Measurements from ENCODE around the genes OR8B4, STT3A, CHEK1 and VSIG10L2.

DNA sequence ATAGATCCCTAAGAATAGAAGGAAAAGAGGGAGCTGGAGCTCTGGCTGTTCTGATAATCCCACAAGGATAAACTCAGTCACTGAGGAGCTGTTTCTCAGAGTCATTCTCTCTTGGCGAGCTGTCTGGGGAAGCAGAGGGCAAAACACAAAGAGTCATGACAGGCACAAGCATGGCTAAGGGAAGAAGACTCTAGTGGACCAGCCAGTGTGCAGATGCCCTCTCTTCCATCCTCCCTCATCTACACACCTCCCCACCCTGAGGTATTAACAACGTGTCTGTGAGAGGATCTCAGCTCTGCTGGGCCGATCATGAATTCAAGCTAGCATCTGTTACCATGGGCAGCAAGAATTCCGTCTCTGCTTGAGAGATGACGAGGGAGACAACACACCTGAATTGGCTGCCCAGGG, at the start of gene OR8B4:
OR8B4 (minus strand) TSS at position 105 of the 408 bp plus-strand sequence.
- PRO-cap, 2 experiments = no peak in any of the 2 experiments
- RAMPAGE, long total RNA, 5 experiments = no peak in any of the 5 experiments

- PRO-cap, 2 experiments = no peak in any of the 2 experiments
- RAMPAGE, long total RNA, 5 experiments = no peak in any of the 5 experiments
Observed at GRCh38 chr11:124470395-124471393, 25.2 kb upstream of the OR8B8 start.

GRCh38 chr11:124747517-124748197, 4.4 kb downstream of the VSIG2 start:
- PRO-cap, 2 experiments = peak in 1 of 2 experiments; most common plus-strand start chr11:124748041 (in 1); most common minus-strand start chr11:124747951 (in 1)
- RAMPAGE, long total RNA, 5 experiments = no peak in any of the 5 experiments

DNA sequence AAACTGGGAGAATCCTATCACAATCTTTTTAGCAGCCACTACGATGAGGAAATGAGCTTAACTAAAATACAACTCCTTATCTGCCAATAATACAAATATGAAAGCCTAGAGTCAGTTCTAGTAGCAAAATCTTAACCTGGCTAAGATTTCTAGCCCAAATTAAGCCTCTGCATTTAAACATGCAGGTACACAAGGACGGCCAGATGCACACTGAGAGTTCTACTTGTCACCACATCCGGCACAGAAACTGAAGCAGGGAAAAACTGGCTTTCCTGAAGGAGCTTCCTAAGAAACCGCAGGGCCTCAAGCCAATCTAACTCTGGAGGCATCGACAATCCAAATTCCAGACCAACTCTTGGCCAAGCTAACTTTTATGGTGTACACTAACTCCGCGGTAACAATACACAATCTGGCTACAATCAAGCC, 1.3 kb downstream of the MSANTD2 start:
- PRO-cap, 2 experiments = no peak in any of the 2 experiments
- RAMPAGE, long total RNA, 5 experiments = no peak in any of the 5 experiments

GRCh38 chr11:124839312-124840240, 25.7 kb upstream of the ROBO3 start:
- PRO-cap, 2 experiments = no peak in any of the 2 experiments
- RAMPAGE, long total RNA, 5 experiments = no peak in any of the 5 experiments

- PRO-cap, 2 experiments = peak in 1 of 2 experiments; most common plus-strand start chr11:124893316 (in 1); most common minus-strand start chr11:124893153 (in 1)
- RAMPAGE, long total RNA, 5 experiments = no peak in any of the 5 experiments
Observed at GRCh38 chr11:124892984-124893727, 4.5 kb downstream of the ROBO4 start.

DNA sequence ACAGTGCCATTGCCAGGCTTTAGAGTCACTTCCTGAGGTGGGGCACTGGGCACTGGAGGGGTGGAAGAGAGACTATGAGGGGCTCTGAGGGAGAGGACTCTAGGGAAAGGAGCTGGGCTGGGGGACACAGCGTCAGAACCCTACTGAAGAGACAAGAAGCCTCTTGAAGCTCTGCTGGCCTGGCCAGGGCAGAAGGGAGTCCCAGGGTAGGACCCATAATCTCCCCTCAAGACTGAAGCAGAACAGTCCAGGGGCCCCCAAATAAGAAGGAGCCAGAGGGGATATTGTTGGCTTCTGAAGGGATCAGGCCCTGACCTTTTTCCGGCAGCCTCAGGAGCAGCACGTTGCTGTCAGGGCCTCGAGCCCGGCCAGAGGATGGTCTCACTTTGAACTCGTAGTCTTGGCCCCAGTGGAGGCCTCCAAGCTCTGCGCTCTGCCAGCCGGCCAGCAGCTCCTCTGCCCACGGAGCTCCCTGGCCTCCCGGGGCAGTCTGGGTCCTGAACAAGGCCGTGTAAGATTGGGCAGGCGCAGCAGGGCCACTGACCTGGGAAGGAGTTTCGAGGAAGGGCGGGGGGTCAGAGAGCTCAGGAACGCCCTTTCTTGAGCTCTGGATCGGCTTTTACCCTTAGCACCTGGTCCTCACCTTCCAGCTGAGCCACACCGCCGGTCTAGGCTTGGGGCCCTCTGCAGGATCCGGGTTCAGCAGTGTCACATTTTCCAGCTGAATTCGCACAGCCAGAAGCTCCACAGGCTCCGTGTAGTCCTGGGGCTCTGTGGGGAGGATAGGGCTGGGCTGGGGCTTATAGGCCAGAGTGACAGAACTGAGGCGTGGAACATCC, 2.3 kb downstream of the ROBO4 start:
- PRO-cap, 2 experiments = no peak in any of the 2 experiments
- RAMPAGE, long total RNA, 5 experiments = no peak in any of the 5 experiments

DNA sequence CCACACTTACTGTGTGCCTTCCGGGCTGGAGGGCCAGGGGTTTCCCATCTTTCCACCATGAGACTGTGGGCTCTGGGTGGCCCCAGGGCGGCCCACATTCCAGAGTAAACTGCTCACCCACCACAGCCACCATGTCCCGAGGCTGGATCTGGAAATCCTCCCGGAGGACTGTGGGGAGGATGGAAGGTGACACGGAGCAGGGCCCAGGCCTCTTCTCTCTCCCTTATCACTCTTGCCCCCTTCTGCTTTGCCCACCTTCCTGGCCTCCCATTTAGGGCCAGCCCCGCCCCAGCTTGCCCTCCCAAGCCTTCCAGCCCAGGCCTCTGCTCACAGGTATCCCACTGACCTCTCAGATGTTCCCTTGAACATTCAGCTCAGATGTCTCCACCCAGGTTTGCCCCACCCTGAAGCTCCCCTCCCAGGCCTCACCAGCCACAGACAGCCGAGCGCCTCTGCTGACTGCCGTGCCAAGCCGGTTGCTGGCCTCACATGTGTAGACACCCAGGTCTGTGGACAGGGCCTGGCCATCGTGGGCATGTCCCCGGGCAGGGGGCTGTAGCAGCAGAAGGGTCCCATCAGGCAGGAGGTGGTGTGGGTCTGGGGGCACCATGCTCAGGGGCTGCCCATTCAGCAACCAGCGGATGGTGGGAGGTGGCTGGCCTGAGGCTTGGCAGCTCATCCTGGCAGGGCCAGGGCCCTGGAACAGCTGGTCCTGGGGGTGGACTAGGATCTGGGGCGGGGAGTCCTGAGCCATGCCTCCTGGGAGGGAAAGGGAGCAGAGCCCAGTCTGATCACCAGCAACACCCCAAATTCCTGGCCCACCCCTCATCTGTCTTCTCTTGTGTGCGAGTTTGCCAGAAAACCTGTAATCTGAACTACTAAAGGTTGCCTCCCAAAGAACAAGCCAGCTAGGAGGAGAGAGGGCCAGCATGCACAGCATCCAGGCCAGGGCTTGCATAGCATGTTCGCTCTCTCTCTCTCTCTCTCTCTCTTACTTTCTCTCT, 860 bp downstream of the ROBO4 start:
- PRO-cap, 2 experiments = peak in 1 of 2 experiments; most common plus-strand start position 907 of the sequence (in 1); most common minus-strand start position 682 of the sequence (in 1)
- RAMPAGE, long total RNA, 5 experiments = no peak in any of the 5 experiments

DNA sequence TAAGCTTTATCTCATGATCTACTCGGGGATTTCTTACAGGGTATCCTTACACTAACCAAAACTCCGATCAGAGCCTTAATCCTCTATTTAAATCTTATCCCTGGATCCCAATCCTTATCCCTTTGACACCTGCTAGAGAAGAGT, 262 bp upstream of the ROBO4 start:
- PRO-cap, 2 experiments = no peak in any of the 2 experiments
- RAMPAGE, long total RNA, 5 experiments = no peak in any of the 5 experiments

DNA sequence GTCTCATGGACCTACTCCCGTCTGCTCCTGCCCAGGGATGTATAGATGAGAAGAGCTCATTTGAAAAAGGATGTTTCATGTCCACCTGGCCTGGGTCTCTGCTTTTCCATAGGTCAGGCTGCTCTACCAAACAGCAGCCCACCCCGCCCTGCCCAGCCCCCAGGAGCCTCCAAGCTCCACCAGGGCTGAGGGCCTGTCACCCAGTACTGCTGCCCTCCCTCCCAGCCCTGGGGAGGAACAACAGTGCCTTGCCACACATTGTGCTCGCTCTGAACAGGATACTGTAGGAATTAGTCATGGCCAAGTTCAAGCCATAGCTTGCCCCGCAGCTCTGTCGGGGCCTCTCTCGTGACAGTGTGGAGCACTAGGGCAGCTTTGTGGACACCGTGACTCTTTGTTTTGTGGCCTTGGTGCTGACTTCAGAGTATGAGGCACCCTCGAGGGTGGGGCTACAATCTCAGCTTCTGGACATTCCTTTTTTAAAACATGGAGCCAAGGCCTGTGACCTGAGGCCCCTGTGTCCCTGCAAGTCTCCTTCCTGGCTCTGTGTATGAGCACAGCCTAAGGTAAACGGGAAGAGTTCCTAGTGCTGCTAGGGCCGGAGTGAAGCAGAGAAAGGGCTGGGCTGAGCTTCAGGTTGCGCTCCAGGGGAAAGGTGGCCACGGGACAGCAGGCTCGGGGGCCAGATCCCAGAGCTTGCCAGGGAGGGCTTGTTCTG, 19.9 kb downstream of the SLC37A2 start:
- PRO-cap, 2 experiments = no peak in any of the 2 experiments
- RAMPAGE, long total RNA, 5 experiments = no peak in any of the 5 experiments

DNA sequence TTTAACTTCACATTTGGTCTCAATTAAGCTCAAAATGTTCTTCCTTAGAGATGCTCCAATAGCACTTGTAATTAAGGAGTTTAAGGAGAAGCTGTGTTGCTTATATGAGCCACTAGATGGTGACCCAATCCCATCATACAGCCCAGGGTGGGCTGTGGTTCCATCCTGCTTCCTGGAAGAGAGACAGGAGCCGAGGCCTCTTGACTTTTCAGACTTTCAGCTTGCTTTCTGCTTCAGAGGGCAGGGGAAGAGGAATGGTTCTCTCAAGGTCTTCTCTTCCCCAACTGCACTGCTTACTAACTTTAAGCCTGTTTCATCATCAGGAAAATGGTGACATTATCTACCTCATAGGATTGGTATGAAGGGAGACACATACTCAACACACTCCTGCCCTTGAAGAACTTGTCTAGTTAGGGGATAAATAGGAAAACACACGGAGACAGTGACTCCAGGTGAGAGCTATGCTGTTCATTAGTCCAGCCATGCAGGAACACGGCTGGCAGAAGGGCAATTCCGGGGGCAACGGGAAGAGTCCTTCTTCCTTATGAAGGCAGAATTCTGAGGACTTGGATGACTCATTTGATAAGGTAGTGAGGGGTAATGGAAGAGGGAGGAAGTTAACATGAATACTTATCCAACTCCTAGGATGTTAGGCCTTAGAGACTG, 20.0 kb downstream of the TMEM218 start:
- PRO-cap, 2 experiments = no peak in any of the 2 experiments
- RAMPAGE, long total RNA, 5 experiments = no peak in any of the 5 experiments

- PRO-cap, 2 experiments = no peak in any of the 2 experiments
- RAMPAGE, long total RNA, 5 experiments = no peak in any of the 5 experiments
Observed at GRCh38 chr11:125095210-125095626, 16.2 kb downstream of the TMEM218 start.

DNA sequence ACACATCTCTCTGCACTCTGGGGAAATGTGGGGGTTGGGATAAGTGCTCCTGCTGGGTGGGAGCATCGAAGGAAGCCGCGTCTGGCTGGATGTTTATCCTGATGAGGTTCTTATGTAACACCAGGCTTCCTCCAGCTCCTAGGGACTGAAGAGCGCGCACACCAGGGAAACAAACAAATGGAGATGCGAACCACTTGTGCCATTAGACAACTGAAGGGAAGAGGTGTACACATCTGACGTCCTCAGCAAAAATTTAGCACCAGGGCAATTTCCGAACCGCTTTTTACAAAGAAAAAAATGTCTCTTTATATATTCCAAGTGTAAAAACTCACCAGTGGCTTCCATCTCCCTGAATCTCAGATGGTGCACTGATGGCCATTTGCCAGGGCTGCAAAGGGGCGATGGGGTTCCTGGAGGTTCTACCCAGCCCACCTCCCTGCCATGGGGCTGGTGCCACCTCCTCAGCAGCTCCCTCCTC, 89.4 kb downstream of the PKNOX2 start:
- PRO-cap, 2 experiments = no peak in any of the 2 experiments
- RAMPAGE, long total RNA, 5 experiments = no peak in any of the 5 experiments

DNA sequence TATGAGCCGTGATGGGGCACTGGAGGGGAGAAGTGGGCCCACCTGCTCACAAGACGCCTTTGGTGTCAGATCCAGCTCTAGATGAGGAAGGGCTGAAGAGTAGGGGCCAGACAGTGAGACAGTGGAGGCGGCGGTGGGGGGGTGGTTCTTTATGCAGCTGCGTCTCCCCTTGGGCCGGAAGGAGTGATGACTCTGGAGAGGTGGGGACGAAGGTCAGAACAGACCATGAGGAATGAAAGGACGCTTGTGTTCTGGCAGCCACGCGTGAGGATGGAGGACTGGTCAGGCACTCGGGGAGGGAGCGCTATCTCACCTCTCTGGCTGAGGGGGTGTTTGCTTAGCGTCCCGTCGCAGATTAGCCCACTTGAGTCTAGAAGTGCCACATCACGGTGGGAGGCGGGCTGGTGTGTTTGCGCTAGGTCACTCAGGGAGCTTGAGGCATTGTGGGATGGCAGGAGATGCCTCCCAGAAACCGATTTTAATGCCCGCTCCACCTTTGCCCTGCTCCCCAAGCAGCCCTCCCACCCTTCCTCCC, 97.6 kb downstream of the PKNOX2 start:
- PRO-cap, 2 experiments = peak in 1 of 2 experiments; most common plus-strand start position 382 of the sequence (in 1); most common minus-strand start position 280 of the sequence (in 1)
- RAMPAGE, long total RNA, 5 experiments = no peak in any of the 5 experiments

GRCh38 chr11:125286536-125286796, 121.9 kb downstream of the PKNOX2 start:
- PRO-cap, 2 experiments = no peak in any of the 2 experiments
- RAMPAGE, long total RNA, 5 experiments = no peak in any of the 5 experiments

GRCh38 chr11:125592786-125593865, at the start of gene STT3A:
Gene STT3A, plus strand, starts transcription at chr11:125592852.
- PRO-cap, 2 experiments = peak in 2 of 2 experiments; most common plus-strand start chr11:125592852 (in 1); most common minus-strand start chr11:125593482 (in 1)
- RAMPAGE, long total RNA, 5 experiments = start-site peak on the plus strand in 5 of 5 experiments, at chr11:125592841-125592904 at its widest, 35 to 2,909 reads per replicate

GRCh38 chr11:125624968-125626033, at the start of gene CHEK1:
Gene CHEK1, plus strand, starts transcription at chr11:125625163.
- PRO-cap, 2 experiments = peak in 2 of 2 experiments; most common plus-strand start chr11:125625430 (in 2); most common minus-strand start chr11:125625518 (in 1)
- RAMPAGE, long total RNA, 5 experiments = start-site peak on the minus strand in 3 of 5 experiments, at chr11:125625873-125625906 at its widest, 16 to 238 reads per replicate

- PRO-cap, 2 experiments = no peak in any of the 2 experiments
- RAMPAGE, long total RNA, 5 experiments = no peak in any of the 5 experiments
Observed at GRCh38 chr11:125941447-125942411, 4.1 kb upstream of the VSIG10L2 start.

DNA sequence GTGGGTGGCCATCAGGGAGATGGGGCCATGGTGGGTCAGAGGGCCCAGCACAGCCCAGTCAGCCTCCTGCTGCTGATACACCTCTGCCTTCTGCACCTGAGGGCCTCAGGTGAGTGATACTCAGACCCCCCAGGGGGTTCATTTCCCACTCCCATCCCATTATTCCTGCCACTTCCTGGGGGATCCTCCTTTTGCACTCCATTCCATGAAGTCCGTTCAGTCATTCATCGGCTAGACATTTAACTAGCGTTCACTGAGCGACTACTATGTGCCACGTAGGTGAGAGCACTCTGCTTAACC, at the start of gene VSIG10L2:
VSIG10L2 (plus strand) TSS at position 16 of the 300 bp plus-strand sequence.
- PRO-cap, 2 experiments = no peak in any of the 2 experiments
- RAMPAGE, long total RNA, 5 experiments = no peak in any of the 5 experiments

DNA sequence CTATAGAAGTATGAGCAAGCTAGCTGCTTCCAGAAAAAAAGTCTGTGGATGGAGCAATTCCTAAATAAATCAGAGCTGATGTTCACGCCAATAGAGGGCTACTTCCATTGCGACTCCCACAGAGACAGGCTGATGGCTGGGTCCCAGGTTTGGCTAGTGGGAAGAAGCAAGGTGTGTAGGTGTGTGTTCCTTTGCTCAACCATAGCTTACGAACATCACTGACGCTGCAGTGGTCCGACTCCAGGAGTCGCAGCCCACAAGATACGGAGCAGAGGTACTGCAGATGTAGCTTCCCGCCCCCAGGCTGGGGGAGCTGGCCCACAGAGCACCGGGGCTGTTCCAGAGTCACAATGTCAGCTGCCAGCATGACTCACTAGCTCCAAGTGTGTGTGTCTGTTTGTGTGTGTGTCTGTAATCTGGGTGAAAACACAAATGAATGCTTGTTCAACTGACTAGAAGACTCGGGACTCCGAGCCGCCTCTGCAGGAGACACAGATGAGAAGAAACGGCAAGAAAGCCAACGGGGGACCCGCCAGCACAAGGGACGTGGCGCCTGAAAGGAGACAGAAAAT, 10.5 kb downstream of the VSIG10L2 start:
- PRO-cap, 2 experiments = peak in 1 of 2 experiments; most common plus-strand start position 451 of the sequence (in 1)
- RAMPAGE, long total RNA, 5 experiments = no peak in any of the 5 experiments

All from thyroid gland (tissue), 7 donors.